Left lung (tissue), 1 donor: ENCODE results near the genes GINS3 and CNOT1.

GRCh38 chr16:57809636-57810135 lies 7.4 kb upstream of the KIFC3 start:
- PRO-cap = no peak

DNA sequence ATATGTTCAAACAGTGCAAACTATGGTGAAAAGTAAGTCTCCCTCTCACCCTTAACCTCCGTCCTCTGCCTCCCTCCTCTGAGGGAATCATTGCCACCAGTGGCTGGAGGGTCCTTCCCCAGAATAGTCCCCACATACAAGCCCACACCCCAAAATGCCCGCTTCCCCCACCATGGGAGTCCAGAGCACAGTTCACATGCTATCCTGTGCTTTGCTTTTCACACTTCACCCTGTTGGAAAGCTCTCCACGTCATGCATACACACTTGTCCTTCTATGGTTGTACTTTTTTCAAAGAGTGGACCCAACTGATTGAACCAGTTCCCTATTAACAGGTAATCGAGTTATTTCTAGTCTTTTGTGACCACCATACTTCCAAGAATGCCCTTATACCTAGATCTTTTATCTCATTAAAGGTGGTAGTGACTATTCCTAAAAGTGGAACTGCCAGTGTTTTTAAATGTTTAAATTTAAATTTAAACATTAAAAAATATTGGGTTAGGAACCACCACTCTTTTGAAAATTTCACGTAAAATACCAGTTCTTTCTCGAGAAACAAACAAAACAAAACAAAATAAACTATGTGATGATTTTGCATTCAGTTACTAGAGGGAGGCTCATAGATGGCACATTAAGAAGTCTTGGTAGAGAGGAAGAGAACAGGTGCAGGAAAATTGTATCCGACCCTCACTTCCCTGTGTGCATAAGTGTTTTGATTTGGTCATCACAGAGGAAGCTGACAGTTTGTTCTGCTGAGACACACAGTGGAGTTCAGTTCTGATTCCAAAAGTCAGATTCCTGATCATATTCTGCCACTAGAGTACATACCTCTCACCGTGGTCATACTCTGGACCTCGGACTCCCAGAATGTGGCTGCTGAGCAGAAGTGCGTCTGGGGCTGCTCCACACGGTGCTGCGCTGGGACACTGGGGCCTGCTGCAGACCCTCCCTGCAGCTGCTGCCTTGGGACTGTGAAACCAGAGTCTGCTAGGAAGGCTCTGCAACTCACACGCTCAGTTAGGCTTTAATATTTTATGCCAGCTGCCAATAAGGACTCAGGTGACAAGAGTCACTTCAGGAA lies 24.1 kb upstream of the KIFC3 start:
- PRO-cap = no peak

DNA sequence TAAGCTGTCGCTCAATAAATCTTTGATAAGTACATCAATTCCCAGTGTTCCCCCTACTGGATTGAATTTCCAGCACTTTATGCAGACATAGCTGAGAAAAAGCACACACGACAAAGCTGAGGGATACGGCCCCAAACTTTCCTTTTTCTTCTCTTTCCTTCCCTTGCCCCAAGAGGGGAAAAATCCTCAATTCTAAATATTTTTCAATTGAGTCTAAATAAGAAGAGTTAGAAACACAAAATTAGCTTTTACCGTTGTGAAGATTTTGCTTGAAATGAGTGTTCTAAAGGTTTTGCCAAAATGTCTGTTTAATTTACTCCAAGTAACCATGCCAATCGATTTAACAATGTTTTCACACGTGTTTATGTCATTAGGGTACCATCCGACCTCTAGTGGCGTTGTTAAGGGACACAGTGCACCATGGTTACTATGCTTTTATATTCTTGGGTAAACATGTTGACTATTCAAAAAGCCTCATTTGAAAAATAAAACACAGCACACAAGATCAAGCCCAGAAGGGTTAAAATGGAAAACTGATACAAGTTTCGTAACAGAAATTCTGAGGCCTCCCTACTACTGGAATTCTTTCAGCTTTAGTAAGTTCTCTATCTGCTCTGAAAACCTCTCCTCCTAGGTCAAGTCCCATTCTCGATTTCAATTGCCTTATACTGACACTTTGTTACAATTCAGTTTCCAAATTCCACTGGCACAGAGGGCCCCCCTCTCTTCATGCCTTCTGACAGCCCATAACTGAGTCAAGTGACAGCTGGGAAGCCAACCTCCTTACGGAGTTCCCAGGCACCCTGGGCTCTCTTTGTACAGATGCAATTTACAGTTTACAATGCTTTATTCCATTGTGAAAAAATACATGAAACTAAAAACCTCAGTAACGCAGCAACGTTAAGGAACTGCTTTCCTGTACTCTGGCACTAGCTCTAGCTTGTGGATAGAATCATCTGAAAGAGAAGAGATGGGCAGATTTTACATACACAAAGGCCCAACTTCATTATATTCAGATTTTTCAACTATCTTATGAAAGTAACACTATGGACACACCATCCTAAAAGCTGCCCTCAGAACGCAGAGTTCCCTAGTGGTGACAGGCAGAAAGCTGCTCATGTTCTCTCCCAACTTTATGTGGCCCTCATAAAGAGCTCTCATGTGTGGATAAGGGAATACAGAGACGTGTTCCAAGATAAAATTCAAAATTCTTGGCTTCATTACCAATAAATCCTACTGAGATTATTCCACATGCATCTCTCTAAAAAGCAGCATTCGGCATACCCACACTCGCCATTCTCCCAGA lies 2.0 kb downstream of the CFAP20 start:
- PRO-cap = no peak

- PRO-cap = no peak
These were observed 31.4 kb downstream of the CSNK2A2 start for GRCh38 chr16:58166543-58166801.

- PRO-cap = no peak
These were observed 358 bp downstream of the CSNK2A2 start for GRCh38 chr16:58197548-58197947.

DNA sequence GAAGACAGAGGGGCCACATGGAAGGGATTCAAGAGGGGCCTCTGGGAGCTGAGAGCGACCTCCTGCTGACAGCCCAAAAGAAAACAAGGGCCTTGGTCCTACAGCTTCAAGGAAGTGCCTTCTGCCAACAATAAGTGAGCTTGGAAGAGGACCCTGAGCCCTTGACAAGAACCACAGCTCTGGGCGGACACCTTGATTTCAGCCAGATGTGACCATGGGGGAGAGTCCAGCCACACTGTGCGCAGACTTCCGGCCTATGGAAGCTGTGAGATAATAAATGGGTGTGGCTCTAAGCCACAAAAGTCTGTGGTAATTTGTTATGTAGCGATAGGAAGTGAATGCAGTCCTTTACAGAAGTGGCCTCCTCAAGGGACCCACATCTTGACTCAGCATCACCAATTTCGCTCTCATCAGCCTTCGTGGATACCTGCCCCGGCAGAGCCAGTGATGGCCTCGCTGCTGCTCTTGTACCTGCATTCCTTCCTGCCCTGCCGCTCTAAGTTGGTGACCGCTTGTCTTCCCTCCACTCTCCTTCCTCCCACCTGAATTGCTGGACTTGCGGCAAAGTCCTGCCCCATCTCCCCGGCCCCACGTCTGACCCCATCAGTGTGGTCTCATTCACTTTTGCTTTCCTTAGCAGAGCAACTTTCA lies 15.8 kb downstream of the CCDC113 start:
- PRO-cap = no peak

GRCh38 chr16:58392127-58393189 lies at the start of gene GINS3:
Gene GINS3 (plus strand): TSS chr16:58392471.
- PRO-cap = bidirectional peak, plus-strand start at chr16:58392394, minus-strand start at chr16:58392303; bidirectional peak, plus-strand start at chr16:58392898, minus-strand start at chr16:58392851

DNA sequence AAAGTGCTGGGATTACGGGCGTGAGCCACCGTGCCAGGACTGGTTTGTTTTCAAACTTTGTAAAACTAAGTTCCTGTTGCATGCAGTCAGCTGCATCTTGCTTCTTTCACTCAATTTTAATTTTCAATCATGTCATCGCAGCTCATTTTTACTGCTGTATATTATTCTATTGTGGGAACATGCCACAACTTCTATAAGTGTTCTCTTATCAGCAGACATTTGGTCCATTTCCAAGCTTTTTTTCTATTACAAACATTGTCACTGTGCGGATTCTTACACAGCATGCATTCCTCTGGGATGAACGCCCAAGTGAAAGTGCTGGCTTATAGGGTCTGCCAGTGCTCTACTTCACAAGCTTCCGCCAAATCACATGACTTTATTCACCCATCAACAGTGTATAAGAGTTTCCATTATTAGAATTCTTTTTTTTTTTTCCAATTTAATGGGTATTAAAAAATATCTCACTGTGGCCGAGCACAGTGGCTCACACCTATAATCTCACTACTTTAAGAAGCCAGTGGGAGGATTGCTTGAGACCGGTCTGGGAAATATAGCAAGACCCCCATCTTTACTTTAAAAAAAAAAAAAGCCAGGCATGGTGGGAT lies 22.8 kb downstream of the GINS3 start:
- PRO-cap = no peak

- PRO-cap = bidirectional peak, plus-strand start at chr16:58630135, minus-strand start at chr16:58629886; bidirectional peak, plus-strand start at chr16:58630601, minus-strand start at chr16:58630351
These were observed at the start of gene CNOT1 for GRCh38 chr16:58629710-58630921. Gene CNOT1 (minus strand): TSS chr16:58629826.

DNA sequence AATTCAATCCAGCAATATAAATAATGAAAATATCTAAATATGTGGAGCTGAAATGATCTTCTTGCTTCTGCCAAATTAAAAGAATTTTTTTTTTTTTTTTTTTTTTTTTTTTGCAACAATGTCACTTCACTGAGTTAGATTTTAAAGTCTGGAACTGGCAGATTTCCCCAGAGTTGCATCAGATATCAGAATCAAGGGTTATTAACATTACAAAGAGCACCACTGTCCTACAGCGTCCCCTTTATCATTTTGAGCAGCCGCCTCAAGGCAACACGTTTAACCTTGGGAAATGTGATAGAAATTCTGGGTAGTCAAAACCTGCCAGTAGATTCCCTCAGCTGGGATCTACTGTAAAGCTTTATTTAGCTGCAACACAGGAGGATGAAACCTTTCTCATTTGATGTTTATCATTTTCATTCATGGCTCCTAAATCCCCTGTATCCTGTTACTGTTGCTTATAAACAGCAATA lies 435.9 kb upstream of the GOT2 start:
- PRO-cap = no peak

DNA sequence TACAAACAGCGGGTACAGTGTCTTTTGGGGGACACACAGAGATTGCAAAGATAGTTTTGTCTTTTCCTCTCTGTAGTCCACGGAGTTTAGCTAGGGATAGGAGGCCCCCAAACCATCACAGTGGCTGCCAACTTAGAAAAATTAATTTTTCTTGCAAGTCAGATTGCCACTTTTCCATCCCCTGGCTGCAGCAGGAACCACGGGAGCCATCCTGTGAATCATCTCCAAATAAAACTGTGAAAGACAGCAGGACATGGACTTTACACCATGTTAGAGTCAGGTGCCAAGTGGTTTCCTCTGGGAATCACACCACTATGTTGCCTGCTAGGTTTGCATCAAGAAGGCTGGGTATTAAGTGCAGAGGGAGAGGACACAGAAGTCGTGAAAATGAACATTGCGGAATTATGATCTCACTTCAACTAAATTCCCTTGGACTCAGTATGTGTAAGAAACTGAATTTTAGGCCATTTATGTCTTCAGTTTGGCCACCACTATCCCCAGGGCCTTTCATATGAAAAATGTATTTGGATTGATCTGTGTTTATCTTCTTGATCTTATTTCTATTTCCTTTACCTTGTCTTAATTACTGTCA lies 471.3 kb upstream of the GOT2 start:
- PRO-cap = no peak

GRCh38 chr16:61491811-61492117 lies 544.5 kb downstream of the CDH8 start:
- PRO-cap = no peak

- PRO-cap = no peak
These were observed 904.8 kb downstream of the CDH11 start for GRCh38 chr16:64217064-64217487.

- PRO-cap = no peak
These were observed 704.1 kb downstream of the CDH11 start for GRCh38 chr16:64417709-64418197.

DNA sequence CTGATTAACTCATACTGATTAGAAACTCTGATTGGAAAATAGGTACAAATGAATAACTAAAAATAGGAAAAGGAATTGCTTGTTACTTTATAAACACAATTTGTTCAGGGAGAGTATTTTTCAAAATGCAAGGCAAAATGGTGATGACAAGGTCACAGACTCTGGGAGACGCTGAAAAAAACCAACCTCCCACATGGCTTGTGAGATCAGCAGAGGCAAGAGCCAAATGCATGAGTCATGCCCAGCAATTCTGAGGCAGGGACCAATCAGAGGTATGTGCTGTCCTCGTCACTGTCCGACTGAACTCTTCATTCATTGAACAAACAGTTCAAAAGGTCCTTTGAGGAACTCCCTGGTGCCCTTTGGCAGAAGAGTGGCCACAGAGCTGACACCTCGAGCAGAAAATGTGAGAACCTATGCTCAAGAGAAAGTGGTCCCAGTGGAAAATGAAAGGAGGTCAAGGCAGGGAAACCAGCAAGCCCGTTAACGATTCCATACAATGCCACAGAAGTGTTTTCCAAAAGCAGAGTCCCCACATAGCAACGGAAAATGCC lies 51.0 kb downstream of the CDH11 start:
- PRO-cap = no peak

GRCh38 chr16:65071325-65072278 lies 50.3 kb downstream of the CDH11 start:
- PRO-cap = no peak

DNA sequence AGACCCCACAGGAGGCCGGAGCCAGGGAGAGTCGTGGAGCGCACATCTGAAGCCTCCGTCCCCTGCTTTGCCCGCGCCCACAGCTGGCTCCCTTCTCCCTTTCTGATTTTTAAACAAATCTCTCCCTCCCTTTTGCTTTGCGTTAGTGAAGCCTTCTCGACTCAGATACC lies 382 bp downstream of the CDH11 start:
- PRO-cap = no peak

- PRO-cap = no peak
These were observed 400.9 kb upstream of the CDH5 start for GRCh38 chr16:65965605-65965922.

GRCh38 chr16:66400240-66400575 lies 26.9 kb upstream of the BEAN1 start:
- PRO-cap = no peak

DNA sequence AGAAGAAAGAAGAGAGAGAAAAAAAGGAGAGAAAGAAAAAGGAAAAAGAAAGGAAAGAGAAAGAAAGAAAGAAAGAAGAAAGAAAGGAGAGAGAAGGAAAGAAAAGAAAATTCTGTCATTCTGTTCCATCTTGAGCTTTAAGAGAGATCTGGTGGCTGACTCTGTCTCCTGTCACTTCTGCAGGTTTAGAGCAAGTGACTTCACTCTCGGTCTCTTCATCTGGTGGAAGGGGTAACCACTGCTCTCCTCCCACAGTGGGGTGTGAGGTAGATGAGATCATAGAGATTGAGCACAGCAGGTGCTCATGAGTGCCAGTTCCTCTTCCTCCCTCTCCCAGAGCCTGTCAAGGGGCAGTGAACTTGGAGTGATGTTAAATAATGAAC lies 47.6 kb downstream of the BEAN1 start:
- PRO-cap = no peak